Cardiac septum (tissue), 1 donor: ENCODE measurements around a stretch of chr22.

DNA sequence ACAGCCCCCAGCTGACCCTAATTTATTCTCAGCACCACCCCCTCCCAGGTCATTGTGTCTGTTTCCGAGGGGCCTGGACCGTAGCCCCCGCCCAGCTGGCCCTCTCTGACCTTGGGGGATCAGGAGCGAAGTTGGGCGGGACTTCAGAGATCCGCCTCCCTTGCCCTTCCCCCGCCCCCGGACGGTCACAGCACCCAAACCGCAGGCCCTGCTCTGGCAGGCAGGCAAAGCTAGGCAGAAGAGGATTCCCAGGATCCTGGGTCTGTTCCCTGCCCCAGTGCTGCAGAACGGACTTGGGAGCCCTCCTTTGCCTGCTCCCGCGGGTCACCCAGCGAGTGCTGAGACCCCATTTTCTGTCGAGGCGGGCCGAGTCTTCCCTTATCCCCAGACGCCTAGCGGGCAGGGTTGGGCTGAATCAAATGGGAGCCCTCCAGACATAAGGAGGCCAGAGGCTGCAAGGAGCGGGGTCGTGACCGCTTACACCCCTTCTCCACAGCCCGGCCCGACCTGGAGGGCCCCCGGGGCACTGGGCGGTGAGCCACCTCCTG is 690 bp upstream of the GP1BB start:
- PRO-cap: unidirectional peak, plus-strand start at position 197 of the sequence

GRCh38 chr22:19749861-19750338 is 10.7 kb upstream of the TBX1 start:
- PRO-cap: no peak

- PRO-cap: no peak
Measured at GRCh38 chr22:19935683-19936396, 5.7 kb upstream of the COMT start.

DNA sequence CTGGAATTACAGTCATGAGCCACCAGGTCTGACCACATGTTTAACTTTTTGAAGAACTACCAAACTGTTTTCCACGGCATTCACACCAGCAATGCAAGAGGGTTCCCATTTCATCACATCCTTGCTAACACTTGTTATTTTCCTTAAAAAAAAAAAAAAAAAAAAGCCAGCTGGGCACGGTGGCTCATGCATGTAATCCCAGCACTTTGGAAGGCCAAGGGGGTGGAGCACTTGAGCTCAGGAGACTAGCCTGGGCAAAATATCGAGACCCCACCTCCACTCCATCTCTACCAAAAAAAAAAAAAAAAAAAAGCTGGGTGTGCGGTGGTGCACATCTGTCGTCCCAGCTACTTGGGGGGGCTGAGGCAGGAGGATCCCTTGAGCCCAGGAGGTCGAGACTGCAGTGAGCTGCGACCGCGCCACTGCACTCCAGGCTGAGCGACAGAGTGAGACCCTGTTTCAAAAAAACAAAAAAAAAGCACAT is 16.9 kb upstream of the TXNRD2 start:
- PRO-cap: no peak

- PRO-cap: no peak
Measured at GRCh38 chr22:19963877-19964490, 22.4 kb upstream of the TXNRD2 start.

DNA sequence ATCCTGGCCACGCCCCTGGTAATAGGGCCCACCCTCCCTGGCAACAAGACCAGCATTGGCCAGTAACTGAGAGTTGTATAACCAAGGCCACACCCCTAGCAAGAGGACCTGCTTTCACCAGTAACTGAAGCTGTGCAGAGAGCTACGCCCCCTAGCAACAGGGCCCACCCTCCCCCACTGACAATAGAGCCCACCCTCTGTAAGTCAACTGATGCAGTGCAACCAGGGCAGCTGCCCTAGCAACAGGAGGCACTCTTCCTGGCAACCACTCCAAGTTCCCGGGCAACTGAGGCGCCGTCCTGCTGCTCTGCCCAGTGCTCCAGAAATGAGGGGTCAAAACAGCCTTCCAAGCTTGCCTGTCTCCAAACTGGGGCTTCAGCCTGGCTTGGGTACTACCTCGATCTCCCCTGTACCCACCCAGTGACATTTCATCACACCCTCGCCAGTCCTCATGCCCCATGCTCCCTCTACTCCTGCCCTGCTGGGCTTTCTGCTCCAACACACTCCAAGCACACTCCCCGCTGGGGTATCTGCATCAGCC is 33.0 kb upstream of the TXNRD2 start:
- PRO-cap: no peak

GRCh38 chr22:19991207-19991567 is 25.4 kb downstream of the ARVCF start:
- PRO-cap: no peak

DNA sequence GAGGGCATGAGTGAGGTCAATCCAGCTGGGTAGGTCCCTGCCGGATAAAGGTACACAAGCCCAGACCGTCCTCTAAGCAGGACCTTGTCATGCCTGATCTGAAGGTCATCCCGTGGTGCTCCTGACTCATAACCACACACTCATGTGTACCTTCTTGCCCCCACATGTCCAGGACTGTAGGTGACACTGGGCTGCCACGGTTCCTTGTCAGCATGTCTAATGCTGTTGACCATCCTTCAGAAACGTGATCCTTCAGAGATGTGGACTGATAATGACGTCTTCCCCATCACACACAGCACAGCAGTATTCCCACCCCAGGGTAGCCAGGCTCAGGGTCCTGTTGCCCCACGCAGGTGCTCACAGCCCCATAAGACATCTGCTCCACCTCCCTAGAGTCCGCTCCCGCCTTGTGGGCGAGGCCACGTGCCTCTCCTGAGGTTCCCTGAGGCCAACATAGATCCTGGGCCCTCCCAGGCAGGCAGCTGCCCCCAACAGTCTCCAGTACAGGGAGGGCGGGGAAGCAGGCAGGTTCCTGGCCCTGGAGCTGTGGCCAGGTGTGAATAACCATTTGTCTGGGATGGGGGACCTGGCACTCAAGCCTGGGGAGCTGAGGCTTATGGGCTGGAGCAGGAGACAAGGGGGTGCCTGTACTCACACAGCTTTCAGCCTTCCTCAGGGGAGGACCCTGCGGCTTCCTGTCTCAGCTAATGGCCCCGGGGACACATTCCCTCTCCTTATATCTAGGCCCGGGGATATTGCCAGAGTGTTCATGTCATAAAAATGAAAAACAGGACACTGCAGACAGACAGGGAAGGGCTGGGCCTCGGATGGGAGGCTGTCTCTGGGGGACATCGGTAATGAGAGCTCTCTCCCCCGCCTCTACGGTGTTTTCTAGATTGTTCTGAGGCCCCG is 5.8 kb downstream of the ARVCF start:
- PRO-cap: unidirectional peak, minus-strand start at position 709 of the sequence

DNA sequence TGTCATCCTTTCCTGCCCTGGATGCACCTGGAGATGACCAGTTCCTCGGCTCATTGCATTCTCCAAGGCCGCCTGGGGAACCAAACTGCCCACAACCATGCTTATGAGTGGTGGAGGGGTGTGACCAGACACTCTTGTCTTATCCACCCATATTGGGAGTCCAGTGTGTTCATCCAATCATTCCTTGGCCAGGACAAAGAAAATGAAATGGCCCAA is 1.2 kb upstream of the ARVCF start:
- PRO-cap: no peak

- PRO-cap: unidirectional peak, minus-strand start at chr22:20118002
Measured at GRCh38 chr22:20117862-20118486, 948 bp upstream of the TRMT2A start.

- PRO-cap: no peak
Measured at GRCh38 chr22:20428917-20429976, 8.4 kb downstream of the SCARF2 start.

DNA sequence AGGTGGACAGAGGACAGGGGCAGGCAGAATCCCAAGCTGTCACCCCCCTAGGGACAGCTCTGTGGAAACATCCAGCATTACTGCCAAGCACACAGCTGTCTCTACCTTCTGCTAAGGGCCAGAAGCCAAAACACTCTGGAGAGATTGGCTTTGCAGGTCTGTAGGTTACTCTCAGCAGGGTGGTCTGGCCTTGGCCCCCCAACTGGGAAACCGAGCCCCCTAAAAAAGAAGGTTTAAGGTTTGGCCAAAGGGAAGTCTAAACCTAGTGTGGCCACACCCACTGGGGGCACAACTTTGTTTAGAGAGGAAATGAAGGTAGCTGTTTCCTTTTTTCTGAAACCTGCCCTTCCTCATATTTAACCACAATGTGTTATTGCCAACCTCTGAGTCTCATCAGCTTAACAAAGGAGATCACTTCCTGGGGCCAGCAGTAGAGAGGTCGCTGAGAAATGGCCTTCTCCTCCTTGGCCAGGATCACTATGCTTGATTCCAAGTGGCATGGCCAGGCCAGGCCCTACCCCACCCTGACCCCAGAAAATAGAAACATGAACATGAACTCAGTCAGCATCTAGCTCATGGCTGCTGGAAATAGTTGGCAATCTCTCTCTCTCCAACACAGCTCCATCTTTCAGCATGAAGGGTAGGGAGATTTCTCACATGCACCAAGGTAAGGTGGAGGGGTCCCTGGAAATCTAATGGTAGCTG is 25.9 kb upstream of the SCARF2 start:
- PRO-cap: no peak

- PRO-cap: no peak
Measured at GRCh38 chr22:20483656-20484183, 11.9 kb downstream of the KLHL22 start.

DNA sequence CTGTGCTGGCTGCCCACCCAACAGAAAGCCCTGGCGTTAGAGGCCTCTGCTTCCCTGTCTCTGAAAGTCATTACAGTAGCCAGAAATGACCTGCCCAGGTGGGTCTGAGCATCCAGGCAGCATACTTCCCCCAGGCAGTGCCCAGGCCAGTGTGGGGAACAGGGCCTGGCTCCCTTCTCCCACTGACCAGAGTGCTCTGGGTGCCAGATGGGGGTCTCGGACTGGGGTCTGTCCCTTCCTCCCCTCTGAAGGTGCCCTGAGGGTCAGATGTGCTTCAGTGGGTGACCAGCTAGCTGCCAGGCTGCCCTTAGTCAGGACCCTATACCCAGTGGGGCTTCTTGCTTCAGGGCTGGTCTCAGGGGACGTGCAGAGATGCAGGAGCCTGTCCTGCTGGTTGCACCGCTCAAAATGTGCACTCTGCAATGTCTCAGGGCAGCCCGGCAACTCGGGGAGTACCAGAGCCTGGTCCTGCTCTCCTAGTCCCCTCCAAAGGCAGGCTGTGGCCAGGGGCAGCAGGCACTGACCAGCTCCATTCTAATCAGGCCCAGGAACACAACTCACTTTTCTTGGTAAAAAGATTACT is 80.6 kb downstream of the MED15 start:
- PRO-cap: no peak

- PRO-cap: no peak
Measured at GRCh38 chr22:20605978-20606312, 98.5 kb downstream of the MED15 start.

DNA sequence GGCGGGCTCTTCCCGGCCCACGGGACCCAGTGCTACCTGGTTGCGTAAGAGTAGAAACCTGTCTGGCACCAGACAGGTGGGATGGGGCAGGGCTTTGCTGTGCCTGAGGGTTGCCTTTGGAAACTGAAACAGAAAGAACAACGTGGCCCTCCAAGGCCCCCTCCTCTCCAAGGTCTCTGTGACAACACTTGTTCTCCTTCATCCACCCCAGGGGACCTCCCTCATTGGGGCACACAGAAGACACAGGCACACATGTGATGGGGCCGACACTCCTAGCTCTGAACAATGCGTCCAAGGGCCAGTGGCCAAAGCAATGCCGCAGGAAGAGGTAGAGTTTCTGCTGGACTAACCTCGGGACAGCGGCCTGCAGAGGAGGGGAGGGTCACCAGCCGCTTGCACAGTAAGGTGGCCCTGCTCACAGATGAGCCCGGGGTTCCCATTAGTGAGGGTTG is 99.1 kb downstream of the MED15 start:
- PRO-cap: no peak

DNA sequence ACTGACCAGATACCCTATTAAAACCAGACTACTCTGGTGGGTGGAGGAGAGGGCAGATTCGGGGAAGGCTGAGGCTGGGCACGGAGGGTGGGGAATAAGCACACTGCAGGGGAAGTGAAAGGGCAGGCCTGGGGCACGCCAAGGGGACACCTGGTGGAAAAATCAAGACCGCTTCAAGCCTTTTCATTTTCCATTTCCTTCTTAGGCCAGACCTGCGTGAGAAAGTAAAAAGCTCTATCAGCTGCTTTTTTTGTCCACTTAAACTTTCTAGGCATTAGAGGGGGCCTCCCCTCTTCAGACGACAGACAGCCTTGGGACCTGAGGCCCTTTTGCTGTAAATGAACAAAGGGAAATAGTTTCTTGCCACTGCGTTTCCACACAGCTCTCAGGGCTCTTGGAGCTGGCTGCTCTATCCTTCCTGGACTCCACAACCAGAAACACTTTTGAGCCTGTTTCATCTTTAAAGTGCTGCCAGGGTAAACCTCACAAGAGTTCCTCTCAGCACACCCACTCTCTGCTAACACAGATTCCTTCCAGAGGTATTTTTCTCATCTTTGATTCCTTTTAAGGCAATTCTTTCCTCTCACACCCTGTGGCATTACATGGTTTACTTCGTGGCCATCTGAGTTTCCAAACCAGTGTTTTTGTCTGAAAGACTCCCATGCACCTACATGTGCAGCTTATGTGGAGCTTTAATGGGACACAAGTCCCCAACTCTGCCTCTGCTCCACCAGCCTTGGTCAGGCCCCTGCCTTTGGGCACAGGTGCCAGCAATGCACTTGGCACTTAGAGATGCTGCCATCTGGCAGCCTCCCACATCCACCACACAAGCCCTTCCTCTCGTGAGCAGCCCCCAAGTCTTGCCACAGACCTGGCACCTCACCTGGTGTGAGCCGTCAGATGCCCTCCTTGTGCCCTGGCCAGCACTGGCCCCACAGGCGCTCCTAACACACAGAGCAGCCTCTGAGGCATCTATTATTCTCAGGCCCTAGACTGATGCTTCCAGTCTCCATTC is 24.8 kb upstream of the SERPIND1 start:
- PRO-cap: no peak

- PRO-cap: no peak
Measured at GRCh38 chr22:20799542-20800015, 25.7 kb downstream of the SERPIND1 start.

- PRO-cap: no peak
Measured at GRCh38 chr22:20889044-20889579, 28.1 kb upstream of the CRKL start.

DNA sequence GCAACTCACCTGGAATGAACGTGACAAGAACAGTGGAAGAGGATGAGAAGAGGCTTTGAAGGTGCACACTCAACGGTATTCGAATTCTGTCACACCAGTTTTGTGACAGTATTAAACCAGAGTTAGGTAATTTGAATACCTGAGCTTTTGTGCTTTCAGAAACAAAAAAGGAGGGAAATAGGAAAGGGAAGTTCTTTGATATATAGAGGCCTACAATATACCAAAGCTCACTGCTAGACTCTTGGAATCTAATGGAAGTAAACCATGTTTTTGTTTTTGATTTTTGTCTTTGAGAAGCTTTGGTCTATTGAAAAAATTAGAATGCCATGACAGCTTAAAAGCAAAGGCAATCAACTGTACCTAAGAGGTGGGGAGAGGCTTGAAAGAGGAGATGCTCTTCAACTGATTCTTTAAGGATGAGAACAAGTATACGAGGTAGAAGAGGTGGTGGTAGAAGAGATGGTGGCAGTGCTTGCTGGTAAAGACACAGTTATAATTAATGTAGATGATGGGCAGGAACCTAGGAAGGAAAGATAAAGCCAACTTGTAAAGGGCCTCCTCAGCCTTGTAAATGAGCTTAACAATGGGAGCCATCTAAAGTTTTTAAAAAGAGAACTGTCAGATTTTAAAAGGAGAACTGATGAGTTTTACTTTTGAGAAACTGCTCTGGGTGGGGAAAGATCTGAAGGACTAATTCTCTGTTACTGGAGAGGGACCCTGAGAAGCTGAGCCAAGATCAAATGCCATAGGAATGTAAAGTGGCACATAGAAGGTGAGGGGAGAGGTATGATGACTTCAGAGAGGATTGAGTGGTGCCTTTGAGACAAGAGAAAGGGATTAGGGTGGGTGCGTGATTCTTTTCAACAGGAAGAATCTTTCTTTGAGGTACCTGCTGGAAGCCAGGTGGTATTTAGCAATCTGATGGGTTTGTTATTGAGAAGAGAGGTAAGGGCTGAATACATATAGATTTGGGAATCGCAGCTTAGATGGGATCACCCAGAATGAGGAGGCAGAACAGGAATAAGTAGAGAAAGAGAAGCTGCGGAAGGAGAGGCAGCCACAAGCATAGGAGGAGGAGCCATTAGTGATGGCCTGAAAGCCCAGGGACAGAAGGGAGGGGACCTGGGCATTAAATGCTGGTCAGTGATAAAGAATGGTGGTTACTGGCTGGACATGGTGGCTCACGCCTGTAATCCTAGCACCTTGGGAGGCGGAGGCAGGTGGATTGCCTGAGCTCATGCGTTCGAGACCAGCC is 8.9 kb downstream of the CRKL start:
- PRO-cap: no peak